Epithelial cell of proximal tubule (primary cell): ENCODE measurements around the gene REG1B.

DNA sequence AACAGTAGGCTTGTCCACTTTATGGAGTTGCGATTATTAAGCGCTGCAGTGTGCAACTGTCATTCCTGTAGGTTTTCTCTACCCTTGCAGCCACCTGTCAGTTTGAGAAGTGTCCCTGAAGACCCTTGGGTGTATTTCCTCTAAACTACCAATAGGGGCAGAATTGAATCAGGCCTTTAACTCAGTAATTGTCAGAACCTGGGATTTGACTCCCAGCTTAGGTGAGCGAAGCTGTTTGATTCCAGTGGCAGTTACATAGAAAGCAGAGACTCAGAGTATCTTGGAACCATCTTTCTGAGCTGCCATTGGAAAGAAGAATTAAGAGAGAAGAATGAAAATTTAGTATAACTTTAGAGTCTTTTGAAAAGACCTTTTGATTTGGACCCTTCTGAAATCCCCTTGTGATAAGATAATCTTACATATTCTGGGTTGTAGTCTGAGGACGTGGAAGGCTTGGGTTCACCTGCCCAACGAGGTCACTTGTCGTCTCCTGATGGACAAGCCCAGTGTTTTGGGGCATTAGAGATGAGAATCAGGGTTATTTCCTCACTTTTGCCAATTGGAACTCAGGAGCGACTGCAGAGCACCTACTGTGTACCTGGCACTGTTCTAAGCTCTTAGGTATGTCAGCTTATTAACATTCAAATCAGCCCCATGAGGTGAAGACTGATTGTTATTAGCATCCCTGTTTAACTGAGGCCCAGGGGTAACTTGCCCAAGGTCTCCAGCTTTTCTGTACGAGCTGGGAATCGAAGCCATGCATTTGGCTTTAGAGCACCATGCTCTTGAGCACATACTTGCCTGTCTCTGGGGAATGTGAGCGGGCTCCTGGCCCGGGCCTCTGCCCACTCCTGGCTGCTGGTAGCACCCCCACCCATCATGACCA is 2.8 kb downstream of the HK2 start:
- RAMPAGE, long total RNA = no peak
- RRBS = no CpG with 5 or more reads among the region's 11 CpGs

GRCh38 chr2:74872831-74873420 is 39.0 kb downstream of the HK2 start:
- RAMPAGE, long total RNA = no peak
- RRBS = no CpG with 5 or more reads among the region's 5 CpGs

GRCh38 chr2:74876992-74877601 is 43.2 kb downstream of the HK2 start:
- RAMPAGE, long total RNA = no peak
- RRBS = no CpG with 5 or more reads among the region's 15 CpGs

DNA sequence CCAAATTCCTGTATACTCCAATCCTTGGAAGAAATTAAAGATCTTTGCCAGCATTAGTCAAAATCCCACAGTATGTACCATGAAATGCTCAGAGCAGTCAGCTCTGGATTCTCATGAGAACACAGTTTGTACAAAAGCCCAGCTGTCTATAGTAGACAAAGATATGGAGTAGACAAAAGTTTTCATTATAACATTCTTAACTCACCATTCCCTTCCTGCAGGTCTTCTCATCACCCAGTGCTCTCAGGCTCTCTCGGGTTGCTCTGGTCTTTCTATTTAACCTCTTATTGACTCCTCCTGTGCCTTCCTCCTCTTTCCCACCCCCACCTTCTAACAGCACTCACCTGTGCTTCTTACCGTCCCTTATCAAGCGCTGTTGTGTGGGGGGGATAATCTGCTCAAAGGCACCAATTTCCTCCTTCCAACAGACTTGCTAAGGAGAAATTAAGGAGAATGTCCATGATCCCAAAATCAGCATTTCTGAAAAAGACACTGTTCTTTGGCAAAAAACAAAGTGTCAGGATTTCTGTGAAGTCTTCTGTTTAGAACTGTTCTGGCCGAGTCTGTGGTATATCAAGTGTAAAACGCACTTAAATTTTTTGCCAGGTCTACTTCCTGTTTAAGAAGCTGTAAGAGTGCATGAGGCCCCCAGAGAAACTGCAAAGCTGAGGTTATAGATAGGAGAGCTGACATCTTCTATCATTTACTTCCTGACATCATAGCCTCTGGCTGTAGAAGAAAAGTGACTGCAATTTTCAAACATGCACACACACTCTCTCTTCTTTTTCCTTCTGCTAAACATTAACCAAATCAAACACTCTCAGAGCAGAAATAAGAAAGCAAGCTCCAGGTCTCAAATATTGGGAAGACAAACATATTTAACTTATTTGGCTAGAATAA is 144.0 kb downstream of the EVA1A start:
- RAMPAGE, long total RNA = no peak
- RRBS = no CpG with 5 or more reads among the region's 5 CpGs

- RAMPAGE, long total RNA = no peak
- RRBS = no CpG with 5 or more reads among the region's 9 CpGs
Measured at GRCh38 chr2:76007826-76008576, 297.3 kb upstream of the GCFC2 start.

DNA sequence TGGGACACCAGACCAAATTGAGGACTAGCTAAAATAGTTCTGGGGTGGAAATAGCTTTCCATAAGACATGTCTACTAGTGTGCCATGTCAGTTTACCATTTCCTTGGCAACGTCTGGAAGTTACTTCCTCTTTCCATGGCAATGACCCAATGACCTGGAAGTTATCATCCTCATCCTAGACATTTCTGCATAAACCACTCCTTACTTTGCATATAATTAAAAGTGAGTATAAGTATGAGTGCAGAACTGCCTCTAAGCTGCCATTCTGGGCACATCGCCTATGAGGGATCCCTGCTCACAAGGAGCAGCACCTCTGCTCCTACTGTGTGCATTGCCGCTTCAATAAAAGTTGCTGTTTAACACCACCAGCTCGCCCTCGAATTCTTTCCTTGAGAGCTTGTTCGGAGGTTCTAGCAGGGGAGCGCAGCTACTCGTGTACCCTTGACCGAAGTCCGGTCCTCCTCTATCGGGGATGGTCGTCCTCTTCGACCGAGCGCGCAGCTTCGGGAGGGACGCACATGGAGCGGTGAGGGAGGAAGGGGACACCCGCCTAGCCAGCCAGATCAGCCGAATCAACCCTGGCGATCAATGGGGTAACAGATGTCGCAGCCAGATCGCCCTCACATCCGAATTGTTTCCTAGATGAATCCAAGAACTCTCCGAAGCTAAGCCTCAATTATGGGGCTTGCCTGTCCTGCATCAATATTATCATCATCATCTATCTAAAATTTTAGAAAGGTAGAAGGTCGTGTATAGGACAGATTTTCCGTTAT is 734.3 kb upstream of the GCFC2 start:
- RAMPAGE, long total RNA = no peak
- RRBS = no CpG with 5 or more reads among the region's 28 CpGs

DNA sequence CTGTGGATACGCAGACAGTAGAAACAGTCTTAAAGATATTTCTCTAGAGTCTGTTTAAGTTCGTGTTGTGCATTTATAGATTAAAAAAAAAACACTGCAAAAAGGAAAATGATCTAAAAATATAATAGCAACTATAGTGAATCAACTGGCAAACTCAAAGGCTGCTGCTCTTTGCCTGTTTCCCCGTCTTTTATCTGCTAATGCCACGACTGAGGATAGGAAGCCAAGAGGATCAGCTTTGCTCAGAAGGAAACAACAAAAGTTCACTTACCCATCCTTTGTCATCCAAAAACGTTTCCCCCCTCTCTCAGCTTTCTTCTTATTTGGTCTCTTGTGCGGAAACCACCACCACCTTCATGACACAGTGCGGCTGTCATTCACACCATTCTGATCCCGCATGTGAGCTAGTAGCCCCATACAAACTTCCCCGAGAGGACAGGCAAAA is 757 bp downstream of the LRRTM4 start:
- RAMPAGE, long total RNA = no peak
- RRBS = no CpG with 5 or more reads among the region's 9 CpGs

GRCh38 chr2:77831856-77832244 is 309.7 kb upstream of the LRRTM4 start:
- RAMPAGE, long total RNA = no peak
- RRBS = no CpG with 5 or more reads among the region's 1 CpG

GRCh38 chr2:78665225-78665591 is 360.3 kb upstream of the REG3G start:
- RAMPAGE, long total RNA = no peak
- RRBS = no CpG with 5 or more reads among the region's 4 CpGs

- RAMPAGE, long total RNA = no peak
- RRBS = no CpG with 5 or more reads among the region's 2 CpGs
Measured at GRCh38 chr2:79087821-79088330, at the start of gene REG1B. Gene REG1B, minus strand, starts transcription at chr2:79087993.

GRCh38 chr2:79158190-79158497 is 1.4 kb downstream of the REG3A start:
- RAMPAGE, long total RNA = no peak
- RRBS = no CpG with 5 or more reads among the region's 3 CpGs

DNA sequence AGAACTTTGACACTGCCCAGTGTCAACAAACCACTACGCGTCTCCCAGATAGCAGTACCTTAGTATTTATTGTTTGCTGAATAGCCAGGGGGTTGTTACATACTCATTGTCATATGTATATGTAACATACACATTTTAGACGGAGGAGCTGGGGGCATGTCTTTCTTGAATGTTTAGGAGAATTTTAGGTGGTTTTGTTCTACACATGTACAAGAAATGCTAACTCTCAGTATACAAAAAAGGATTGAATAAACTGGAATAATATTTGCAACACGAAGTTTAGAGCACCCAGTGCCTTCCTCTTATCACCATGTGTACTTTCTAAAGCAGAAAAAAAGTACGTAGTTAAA is 118.5 kb downstream of the CTNNA2 start:
- RAMPAGE, long total RNA = no peak
- RRBS = no CpG with 5 or more reads among the region's 5 CpGs

GRCh38 chr2:80489671-80490155 is 185.2 kb upstream of the LRRTM1 start:
- RAMPAGE, long total RNA = no peak
- RRBS = no CpG with 5 or more reads among the region's 3 CpGs

DNA sequence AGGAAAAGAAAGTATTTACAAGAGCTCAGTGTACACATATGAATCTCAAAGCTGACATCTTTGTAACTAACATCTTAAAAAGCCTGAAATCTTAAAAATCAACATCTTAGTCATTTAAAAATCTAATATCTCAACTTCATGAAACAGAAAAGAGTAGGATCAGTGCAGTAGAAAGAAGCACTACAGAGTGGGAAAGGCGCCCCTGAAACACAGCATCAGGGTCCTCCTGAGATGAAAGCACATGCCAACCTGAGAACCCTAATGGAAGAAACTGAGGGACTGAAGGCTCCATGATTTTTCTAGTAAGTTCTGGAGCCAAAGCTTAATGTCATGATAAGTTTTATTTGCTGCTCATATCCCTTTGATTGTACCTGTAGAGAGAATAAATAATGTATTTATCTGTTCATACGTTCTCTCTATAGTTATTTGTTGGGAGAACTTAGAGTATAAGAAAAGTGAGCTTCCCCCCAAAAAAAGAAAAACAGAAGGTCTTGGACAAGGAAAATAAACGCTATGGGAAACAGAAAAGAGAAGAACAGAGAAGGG is 465.8 kb downstream of the SUCLG1 start:
- RAMPAGE, long total RNA = no peak
- RRBS = no CpG with 5 or more reads among the region's 3 CpGs

- RAMPAGE, long total RNA = no peak
- RRBS = no CpG with 5 or more reads among the region's 2 CpGs
Measured at GRCh38 chr2:84297132-84297461, 162.0 kb downstream of the SUCLG1 start.

DNA sequence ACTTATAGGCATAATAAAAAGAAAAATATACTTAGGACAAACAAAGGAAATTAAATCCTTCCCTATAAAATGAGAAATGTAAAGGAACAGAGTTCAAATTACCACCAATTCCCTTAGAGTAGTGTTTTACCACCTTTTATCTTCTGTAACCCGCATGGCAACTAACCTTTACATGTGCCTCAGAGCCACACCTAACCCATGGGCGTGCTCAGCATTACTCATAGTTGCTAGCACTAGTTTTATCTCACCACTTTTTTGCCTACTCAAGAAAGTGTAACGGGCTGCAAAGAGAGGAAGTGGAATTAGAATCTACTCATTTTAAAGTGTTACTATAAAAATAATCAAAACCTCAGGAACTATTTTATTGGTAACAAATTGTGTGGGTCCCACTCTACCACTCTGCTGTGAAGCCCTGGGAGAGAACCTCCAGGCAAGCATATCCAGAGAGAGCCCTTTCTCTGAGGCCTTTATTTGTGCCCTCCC is 98.9 kb downstream of the TRABD2A start:
- RAMPAGE, long total RNA = no peak
- RRBS = no CpG with 5 or more reads among the region's 3 CpGs

DNA sequence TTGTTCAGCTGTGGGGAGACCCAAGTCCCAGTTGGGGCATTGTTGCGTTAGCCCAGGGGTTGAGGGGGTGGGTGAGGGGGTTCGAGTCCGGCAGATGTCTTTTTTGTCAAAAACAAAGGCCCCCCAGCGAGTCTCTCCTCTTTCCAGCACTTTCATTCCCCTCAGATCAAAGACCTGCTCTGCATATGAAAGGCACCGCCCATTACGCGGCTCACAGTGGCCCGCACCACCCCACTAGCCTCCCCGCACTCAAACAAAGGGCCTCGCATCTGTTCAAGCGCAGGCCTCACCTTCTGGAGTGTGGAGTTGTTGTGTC is 25.2 kb downstream of the TRABD2A start:
- RAMPAGE, long total RNA = no peak
- RRBS = no CpG with 5 or more reads among the region's 11 CpGs

GRCh38 chr2:84962888-84963331 is 8.1 kb upstream of the KCMF1 start:
- RAMPAGE, long total RNA = no peak
- RRBS = no CpG with 5 or more reads among the region's 4 CpGs

- RAMPAGE, long total RNA = no peak
- RRBS = no CpG with 5 or more reads among the region's 6 CpGs
Measured at GRCh38 chr2:84972460-84972785, 1.5 kb downstream of the KCMF1 start.

DNA sequence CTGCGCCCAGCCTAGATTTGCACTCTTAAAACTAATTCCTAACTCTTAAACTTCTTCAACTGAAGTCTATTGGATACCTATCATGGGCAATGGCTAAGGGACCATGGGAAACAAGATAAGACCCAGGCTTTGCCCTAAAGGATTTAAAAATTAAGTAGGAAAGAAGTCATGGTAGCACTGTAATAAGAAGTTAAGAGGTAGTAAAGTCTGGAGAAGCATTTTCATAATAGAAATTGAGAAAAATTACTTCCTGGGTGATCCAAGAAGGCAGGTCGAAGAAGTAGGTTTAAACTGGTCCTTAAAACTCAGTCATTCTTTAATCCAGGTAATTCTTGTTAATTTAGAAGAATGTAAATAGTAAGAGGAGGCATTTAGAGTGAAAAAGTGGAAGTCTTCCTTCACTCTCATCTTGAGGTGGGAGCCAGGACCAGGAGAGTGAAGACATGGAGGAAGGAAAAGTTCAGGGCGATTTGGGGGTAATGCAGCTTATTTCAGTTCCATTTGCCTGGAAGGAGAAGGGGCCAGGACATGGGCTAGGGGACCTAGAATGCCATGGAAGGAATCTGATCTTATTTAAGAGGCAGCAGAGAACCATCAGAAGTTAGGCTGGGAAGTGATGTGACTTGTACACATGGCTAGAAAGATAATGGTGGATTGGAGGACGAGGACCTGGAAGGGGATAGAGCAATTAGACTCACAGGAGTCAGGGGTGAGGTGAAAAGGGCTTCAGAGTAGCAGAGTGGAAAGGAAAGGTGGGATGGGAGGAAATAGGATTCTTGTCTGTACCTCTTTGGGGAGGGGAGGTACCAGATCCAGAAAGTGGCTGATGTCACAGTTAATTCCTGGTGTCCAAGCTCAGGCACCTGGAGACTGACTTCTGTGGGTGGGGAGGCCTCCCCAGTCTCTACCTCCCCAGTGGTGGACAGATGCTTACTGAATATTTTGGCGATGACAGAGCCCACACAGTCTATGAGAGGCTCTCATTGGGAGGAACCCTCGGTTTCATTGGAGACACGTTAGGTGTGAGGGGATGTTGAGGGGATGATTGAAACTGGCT is 6.4 kb downstream of the TCF7L1 start:
- RAMPAGE, long total RNA = no peak
- RRBS = no CpG with 5 or more reads among the region's 7 CpGs